Mesenchymal stem cell of adipose (primary cell): ENCODE results near the genes TNFRSF12A and ZNF75A.

- CAGE, long polyA plus RNA = no peak
These were observed 4.1 kb downstream of the PAQR4 start for GRCh38 chr16:2973013-2973875.

DNA sequence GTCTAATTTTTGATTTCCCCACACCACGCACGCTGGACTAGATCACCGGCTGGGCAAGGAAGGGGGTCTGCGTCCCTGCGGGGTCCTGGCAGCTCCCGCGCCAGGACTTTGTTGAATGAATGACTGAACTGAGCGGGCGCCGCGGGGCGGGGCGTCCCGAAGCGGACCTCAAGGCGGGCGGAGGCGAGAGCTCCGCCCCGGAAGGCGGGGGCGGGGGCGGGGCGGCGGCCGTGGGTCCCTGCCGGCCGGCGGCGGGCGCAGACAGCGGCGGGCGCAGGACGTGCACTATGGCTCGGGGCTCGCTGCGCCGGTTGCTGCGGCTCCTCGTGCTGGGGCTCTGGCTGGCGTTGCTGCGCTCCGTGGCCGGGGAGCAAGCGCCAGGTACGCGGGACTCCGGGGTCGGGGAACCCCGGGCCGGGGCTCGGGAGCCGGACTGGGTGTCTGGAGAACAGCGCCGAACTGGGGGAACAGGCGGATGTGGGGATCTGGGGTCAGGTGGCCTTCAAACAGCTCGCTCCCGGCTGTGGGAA lies at the start of gene TNFRSF12A:
TSS of gene TNFRSF12A (plus strand) at position 258 of the 530 bp plus-strand sequence.
- CAGE, long polyA plus RNA = no peak

- CAGE, long polyA plus RNA = no peak
These were observed 633 bp downstream of the HCFC1R1 start for GRCh38 chr16:3023060-3023558.

- CAGE, long polyA plus RNA = no peak
These were observed 5.7 kb downstream of the THOC6 start for GRCh38 chr16:3029498-3029965.

DNA sequence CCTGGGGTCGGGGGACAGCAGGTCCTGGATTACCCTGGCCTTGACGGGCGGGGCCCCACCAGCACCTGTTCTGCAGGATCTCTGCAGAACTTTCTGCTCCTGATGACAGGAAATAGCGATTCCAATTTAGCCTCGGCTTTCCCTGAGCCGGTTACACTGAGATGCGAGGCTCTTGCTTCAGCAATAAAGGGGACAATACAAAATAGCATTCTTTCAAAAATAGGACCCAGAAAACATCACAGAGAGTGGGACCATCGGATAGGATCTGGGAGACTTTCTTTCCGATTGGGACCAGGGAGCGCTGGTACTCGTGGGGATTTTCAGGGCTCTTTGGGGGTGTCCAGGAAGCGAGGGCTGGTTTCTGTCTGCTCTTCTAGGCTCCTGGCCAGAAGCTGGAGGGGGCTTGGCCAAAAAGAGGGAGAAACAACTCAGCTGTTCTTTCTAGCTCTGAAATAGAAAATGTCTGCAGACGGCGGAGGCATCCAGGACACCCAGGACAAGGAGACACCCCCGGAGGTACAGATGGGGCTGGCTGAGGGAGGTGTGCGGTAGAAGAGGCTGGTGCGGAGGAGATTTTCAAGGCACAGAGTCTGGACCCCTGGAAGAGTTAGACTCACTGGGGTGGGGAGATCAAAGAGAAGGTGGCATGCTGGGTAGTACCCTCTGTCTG lies 721 bp downstream of the ZNF205 start:
- CAGE, long polyA plus RNA = no peak

DNA sequence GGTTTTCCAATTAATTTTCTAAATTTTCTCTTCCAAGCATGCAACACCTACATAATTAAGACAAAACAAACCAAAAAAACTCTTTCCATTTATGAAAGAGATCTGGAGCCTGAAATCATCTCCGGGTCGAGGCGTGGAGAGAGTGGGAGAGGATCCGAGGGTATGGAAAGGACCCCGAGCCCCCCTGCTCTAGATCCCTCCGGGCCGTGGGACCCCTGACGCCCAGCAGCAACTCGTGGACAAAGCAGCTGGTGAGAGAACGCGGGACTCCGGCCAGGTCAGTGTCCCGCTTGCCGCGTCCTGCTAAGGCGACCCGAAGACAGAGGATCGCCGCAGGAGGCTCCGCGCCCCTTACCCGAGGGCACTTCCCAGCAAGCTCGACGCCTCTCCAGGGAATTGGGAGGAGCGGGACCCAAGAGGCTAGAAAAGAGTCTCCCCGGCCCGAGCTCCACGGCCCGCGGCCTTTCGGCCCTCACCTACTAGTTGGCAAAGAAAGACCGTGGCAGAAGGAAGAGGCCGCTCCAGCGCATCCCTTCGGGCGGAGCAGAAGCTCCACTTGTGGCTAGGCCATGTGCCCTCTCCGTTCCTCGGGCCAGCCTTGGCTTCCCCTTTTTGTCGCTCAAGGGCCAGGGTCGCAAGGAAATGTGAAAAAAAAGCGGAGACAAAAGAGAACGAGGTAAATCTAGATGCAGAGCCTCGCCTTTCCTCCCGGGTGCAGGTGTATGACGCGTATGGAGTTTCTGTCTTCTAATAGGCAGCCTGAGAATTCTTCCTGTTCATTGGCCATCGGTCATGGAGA lies 476 bp upstream of the ZNF213 start:
- CAGE, long polyA plus RNA = no peak

GRCh38 chr16:3304850-3306200 lies at the start of gene ZNF75A:
ZNF75A (plus strand) TSS chr16:3305497.
- CAGE, long polyA plus RNA = no peak

GRCh38 chr16:3308446-3309200 lies 3.3 kb downstream of the ZNF75A start:
- CAGE, long polyA plus RNA = no peak

GRCh38 chr16:3365390-3365846 lies 9.7 kb downstream of the OR2C1 start:
- CAGE, long polyA plus RNA = no peak

- CAGE, long polyA plus RNA = no peak
These were observed 15.5 kb downstream of the NAA60 start for GRCh38 chr16:3458944-3459477.

GRCh38 chr16:3592510-3592998 lies 15.4 kb upstream of the NLRC3 start:
- CAGE, long polyA plus RNA = no peak

- CAGE, long polyA plus RNA = no peak
These were observed 17.1 kb upstream of the DNASE1 start for GRCh38 chr16:3637133-3638138.

- CAGE, long polyA plus RNA = no peak
These were observed 8.5 kb downstream of the DNASE1 start for GRCh38 chr16:3662554-3663786.

- CAGE, long polyA plus RNA = no peak
These were observed 568 bp upstream of the TRAP1 start for GRCh38 chr16:3717763-3718421.

DNA sequence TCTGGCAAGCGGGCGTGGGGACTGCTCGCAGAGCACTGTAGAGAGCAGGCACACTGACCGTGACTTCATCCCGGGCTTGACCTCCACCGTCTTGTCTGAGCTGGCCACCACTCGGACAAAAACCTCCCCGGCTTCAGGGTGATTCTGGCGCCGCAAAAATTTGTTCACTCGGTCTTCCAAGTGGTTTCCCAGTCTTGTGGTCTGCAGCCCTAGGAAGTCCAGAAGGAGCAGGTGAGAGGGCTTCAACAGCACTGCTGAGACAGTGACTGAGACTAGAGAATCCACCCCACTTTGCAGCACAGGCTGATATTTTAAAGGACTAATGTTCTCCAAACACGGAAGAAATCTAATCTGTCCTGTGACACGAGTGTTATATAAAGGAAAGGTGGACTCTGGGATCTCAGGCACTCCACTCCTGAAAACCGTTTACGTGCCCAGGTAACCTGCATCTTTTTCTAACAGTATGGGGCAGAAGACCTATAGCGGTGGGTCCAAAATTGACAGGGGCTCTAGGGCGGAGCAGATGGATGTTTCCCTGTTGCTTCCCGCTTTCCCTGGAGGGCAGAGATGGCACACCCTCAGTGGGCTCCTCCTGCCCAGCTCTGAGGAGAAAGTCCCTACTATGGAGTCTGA lies 23.1 kb upstream of the TRAP1 start:
- CAGE, long polyA plus RNA = no peak

DNA sequence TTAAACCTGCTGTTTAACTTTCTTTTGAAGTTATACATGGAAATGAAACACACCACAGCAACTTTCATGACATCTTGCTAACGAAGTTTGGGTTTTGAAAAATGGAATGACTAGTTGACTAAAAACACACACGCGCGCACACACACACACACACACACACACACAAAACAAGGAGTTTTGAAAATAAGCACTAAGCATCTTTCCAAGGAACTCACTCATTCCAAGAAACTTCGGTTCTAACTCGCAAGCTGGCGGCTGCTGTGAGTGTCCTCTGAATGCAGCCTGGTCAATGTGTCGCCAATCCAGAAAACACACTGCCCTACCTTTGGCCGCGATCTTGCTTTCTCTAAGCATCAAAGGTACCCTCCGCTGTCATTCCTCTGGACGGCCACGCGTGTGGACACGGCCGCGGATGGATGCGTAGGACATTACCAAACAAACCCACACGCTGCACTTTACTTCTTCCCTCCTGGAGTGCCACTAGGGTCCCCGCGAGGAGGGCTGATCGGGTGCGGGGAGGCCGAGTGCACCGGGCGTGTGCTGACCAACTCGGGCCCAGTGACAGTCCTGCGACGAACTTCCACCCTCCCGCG lies 1.3 kb downstream of the CREBBP start:
- CAGE, long polyA plus RNA = no peak

DNA sequence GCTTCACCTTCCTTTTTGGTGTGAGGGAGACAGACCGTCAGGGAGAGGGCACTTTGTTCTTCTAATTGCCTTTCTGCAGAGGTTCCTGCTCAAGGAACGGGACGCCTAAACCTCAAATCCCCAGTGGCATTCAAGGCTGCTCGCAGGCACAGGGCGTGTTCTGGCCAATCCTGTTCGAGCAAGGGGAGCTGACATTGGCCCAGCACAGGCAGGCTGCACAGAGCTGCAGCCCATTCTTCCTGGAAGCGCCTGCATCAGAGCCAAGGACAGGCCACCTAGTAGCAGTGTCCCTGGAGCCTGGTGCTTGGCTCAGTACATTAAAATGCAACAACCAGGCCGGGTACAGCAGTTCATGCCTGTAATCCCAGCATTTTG lies 72.2 kb upstream of the CREBBP start:
- CAGE, long polyA plus RNA = no peak

- CAGE, long polyA plus RNA = no peak
These were observed 83.4 kb downstream of the ADCY9 start for GRCh38 chr16:4032641-4033370.

- CAGE, long polyA plus RNA = no peak
These were observed 71.6 kb downstream of the ADCY9 start for GRCh38 chr16:4044534-4045223.

DNA sequence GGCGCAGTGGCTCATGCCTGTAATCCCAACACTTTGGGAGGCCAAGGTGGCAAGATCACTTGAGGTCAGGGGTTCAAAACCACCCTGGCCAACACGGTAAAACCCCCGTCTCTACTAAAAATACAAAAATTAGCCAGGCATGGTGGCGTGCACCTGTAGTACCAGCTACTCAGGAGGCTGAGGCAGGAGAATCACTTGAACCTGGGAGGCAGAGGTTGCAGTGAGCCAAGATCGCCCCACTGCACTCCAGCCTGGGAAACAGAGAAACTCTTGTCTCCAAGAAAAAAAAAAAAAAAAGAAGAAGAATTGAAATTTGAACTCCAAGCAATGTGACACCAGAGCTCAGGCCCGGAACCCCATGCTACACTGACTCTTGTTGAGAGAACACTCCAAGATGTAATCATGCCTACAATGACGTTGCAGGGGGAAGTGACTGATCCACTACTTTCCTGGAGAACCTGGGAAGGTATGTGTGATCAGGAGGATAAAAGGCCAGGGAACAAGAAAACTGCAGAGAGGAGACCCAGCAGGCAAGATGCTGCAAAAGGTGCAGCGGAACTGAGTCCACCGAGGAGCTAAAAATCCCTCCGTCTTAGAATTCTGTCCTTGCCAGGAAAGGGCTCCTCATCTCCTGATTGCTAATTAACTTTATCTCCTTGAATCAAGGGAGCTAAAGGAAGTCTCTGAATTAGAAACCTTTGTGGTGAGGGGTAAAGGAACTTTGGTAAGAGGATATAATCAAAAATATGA lies 57.9 kb downstream of the ADCY9 start:
- CAGE, long polyA plus RNA = no peak